Psoas muscle (tissue), 2 donors: ENCODE measurements around the genes BRSK2 and CTSD.

DNA sequence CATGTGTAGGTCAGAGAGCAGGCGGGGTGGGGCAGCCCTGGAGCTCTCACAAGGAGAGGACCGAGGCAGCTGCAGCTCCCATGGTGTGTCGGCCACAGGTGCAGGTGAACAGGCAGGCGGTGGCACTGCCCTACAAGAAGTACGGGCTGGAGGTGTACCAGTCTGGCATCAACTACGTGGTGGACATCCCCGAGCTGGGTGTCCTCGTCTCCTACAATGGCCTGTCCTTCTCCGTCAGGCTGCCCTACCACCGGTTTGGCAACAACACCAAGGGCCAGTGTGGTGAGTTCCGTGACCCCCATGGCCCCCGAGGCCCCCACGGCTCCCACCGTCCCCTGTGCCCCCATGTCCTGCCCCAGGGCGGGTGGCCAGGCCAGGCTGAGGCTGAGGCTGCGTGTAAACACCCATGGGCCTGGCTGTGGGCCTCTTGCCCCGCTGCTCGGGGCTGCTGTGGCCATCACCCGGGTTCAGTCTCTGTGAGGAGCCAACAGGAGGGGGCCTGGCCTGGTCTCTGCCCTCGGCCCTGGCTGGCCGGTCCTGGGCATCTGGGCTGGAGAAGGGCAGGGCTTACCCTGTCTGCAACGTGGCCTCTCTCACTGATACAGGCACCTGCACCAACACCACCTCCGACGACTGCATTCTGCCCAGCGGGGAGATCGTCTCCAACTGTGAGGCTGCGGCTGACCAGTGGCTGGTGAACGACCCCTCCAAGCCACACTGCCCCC is 54.4 kb upstream of the MUC5AC start:
- PRO-cap, 2 experiments = no peak in any of the 2 experiments

DNA sequence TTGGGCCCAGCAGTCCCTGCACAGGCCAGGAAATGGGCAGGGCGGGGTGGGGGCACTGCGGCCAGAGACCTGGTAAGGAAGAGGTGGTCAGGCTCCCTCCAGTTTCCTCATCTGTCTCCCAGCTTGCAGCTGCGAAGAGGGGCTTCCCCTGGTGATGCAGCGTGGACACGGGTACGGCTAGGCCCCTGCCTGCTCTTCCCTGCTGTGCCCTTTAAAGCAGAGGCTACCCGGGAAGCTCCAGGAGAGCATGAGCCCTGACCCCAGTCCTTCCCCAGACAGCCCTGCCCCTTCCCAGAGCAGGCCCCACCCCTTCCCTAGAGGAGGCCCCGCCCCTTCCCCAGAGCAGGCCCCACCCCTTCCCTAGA is 44.9 kb upstream of the MUC5AC start:
- PRO-cap, 2 experiments = no peak in any of the 2 experiments

DNA sequence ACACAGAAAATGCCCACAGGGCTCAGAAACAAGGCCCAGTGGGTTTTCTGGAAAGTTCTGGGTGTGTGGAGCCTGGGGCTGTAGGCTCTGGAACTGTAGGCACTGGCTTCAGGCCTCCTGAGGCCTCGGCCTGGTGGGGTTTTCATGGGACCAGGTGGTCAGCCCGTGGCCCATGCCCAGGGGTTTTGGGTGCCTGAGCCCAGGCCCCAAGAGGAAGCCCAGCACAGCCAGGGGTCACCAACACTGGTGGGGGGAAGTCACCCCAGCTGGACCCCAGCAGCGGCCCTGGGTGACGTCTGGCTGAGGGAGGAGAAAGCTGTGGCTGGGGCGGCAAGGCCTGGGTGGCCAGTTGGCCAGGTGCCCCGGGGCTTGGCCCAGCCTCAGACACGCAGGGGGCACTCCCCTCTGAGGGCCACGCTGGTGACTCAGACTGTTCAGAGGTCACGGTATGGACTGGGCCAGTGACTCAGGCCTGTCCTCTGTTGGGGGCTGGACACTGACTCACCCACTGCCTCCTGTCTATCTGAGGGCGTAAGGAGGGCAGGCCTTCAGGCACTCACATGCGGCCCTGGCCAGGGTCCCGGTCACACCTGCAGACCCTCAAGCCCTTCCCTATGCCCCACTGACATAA is 4.0 kb upstream of the MUC5AC start:
- PRO-cap, 2 experiments = no peak in any of the 2 experiments

DNA sequence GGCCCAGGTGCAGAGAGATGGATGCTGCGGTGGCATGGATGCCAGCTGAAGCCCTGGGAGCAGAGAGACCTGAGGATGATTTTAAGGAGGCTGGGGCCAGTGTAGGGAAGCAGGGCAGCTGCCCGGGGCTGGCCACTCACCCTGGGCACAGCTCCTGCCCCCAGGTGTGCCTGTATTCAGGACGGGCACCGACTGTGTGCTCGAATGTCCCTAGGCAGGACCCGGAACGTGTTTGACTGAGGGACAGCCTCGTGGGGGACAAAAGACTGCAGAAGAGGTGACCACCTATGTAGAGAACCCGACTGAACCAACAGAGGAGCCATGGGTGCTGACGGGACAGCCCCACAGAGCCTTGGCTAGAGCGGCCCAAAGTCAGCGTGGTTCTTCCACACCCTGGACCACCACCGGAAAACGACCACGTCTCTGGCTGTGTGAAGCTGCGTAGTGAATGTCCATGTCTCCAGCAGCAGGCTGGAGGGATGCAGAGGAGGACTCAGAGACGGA is 17.8 kb upstream of the MUC5B start:
- PRO-cap, 2 experiments = no peak in any of the 2 experiments

DNA sequence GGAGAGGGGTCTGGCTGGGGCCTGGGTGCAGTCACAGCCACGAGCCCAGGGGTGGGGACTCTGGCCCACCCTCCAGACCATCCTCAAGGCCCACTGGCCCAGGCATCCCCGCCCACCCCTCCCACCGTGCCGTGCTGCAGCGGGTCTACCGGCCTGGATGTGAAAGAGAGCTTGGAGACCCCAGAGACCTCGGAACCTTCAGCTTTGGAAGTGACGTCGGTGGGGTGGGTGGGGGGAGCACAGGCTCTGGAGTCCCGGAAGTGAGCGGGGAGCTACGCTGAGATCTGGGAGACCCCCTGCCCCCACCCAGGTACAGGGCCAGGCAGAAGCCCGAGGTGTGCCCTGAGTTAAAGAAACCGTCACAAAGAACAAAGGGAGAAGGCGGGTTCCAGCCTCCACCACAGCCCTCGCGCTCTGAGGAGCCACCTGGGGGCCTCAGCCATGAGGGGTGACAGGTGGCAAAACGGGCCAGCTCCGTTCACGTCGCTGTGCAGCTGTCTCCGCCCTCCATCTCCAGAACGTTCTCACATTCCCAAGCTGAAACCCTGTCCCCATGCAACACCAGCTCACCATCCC is 2.1 kb upstream of the MUC5B start:
- PRO-cap, 2 experiments = no peak in any of the 2 experiments

DNA sequence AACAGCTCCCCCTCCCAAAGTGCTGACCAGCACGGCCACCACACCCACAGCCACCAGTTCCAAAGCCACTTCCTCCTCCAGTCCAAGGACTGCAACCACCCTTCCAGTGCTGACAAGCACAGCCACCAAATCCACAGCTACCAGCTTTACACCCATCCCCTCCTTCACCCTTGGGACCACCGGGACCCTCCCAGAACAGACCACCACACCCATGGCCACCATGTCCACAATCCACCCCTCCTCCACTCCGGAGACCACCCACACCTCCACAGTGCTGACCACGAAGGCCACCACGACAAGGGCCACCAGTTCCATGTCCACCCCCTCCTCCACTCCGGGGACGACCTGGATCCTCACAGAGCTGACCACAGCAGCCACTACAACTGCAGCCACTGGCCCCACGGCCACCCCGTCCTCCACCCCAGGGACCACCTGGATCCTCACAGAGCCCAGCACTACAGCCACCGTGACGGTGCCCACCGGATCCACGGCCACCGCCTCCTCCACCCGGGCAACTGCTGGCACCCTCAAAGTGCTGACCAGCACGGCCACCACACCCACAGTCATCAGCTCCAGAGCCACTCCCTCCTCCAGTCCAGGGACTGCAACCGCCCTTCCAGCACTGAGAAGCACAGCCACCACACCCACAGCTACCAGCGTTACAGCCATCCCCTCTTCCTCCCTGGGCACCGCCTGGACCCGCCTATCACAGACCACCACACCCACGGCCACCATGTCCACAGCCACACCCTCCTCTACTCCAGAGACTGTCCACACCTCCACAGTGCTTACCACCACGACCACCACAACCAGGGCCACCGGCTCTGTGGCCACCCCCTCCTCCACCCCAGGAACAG is 23.3 kb downstream of the MUC5B start:
- PRO-cap, 2 experiments = no peak in any of the 2 experiments

DNA sequence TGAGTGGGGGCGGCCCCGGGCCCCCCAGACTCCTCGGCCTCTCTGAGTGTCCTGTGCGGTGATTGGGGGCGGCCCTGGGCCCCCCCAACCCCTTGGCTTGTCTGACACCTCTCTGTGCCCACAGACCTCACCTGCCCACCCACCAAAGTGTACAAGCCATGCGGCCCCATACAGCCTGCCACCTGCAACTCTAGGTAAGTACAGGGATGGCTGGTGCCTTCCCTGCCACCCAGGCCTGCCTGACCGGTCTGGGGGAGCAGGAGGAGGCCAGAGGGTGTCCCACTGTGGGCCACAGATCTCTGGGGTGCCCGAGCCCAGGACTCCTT is 33.1 kb downstream of the MUC5B start:
- PRO-cap, 2 experiments = no peak in any of the 2 experiments

DNA sequence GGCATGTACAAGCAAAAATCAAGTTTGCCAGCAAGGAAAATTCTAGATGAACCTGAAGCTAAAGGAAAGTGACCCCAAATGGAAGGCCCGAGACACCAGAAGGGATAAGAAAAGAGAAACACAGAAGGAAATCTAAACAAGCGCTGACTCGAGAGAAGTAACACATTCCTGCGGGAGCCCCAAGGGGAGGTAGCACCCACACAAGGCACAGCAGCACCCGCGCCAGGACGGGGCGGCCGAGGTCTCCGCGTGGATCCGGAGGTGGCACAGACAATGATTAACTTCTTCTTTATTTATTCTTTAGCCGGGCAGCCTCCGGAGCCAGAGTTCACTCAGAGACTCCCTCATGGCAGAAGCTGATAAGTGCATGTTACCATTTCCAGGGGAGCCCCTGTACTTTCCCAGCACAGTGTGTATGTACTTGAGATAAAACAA is 5.1 kb downstream of the TOLLIP start:
- PRO-cap, 2 experiments = no peak in any of the 2 experiments

DNA sequence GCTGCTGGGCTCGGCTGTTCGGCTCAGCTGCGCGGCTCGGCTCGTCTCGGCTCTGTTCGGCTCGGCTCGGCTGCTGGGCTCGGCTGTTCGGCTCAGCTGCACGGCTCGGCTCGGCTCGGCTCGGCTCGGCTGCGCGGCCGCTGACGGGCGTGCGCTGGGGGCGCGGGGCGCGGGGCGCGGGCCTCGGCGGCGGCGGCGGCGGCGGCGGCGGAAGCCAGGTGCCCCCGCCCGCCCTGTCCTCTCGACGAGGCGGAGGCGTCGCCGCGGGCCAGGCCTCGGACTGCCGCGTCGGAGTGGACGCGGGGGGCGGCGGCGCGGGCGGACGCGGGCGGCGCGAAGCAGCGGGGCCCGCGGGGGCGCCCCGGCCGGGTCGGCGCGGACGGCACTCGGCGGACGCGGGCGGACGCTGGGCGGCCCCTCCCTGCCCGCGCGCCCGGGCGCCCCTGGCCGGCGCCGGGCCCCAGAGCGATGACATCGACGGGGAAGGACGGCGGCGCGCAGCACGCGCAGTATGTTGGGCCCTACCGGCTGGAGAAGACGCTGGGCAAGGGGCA is at the start of gene BRSK2:
BRSK2 (plus strand) TSS at position 118 of the 554 bp plus-strand sequence.
- PRO-cap, 2 experiments = no peak in any of the 2 experiments

DNA sequence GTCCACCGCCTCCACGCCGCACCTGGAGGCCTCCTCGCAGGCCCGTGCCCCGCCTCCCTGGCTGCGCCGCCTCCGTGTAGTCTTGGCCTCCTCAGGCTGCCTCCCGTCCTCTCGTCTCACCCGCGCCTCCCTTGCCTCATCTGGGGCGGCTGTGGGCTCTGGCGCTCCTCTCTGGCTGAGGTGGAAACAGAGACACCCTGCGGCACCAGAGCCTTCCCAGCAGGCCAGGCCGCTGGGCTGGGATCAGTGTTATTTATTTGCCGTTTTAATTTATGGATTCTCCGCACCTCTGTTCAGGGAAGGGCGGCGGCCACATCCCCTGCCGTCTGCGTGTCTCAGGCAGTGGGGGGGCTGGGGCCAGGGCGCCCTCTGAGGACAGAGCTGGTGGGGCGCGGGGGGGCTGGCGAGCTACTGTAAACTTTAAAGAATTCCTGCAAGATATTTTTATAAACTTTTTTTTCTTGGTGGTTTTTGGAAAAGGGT is 25.2 kb downstream of the MOB2 start:
- PRO-cap, 2 experiments = no peak in any of the 2 experiments

- PRO-cap, 2 experiments = no peak in any of the 2 experiments
Observed at GRCh38 chr11:1472742-1473131, 13.8 kb downstream of the MOB2 start.

GRCh38 chr11:1546653-1547771 is 25.1 kb downstream of the DUSP8 start:
- PRO-cap, 2 experiments = peak in 2 of 2 experiments; most common plus-strand start chr11:1546879 (in 1)

GRCh38 chr11:1547772-1549037 is 23.9 kb downstream of the DUSP8 start:
- PRO-cap, 2 experiments = peak in 1 of 2 experiments; most common plus-strand start chr11:1548566 (in 1); most common minus-strand start chr11:1548511 (in 1)

DNA sequence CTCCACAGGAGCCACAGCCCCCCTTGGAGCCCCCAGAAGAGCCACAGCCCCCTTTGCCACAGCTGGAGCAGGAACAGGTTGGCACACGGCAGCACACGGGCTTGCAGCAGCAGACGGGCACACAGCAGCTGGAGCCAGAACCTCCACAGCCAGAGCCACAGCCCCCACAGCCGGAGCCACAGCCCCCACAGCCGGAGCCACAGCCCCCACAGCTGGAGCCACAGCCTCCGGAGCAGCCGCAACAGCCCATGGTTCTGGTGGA is 152 bp downstream of the KRTAP5-1 start:
- PRO-cap, 2 experiments = no peak in any of the 2 experiments

DNA sequence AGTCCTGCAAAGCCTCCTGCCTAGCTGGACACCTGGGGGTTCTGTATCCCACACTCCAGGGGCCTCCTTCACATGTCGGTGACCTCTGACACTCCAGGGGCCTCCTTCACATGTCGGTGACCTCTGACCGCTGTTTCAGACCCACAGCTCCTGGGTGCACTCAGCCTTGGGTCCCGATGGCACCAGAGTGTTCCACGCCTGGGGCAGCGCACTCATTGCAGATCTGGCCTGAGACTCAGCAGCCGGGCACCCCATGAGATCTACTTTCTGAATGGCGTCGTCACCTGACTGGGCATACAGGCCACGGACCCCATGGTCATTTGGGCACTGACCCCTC is 11.3 kb upstream of the KRTAP5-6 start:
- PRO-cap, 2 experiments = no peak in any of the 2 experiments

- PRO-cap, 2 experiments = no peak in any of the 2 experiments
Observed at GRCh38 chr11:1689325-1690281, 7.4 kb upstream of the KRTAP5-6 start.

- PRO-cap, 2 experiments = no peak in any of the 2 experiments
Observed at GRCh38 chr11:1736045-1736512, 14.3 kb downstream of the IFITM10 start.

GRCh38 chr11:1763778-1764233 is at the start of gene CTSD:
Gene CTSD, minus strand, starts transcription at chr11:1763927.
- PRO-cap, 2 experiments = peak in 2 of 2 experiments; most common plus-strand start chr11:1764046 (in 2); most common minus-strand start chr11:1763927 (in 2)

- PRO-cap, 2 experiments = no peak in any of the 2 experiments
Observed at GRCh38 chr11:1764290-1764851, 644 bp upstream of the CTSD start.

DNA sequence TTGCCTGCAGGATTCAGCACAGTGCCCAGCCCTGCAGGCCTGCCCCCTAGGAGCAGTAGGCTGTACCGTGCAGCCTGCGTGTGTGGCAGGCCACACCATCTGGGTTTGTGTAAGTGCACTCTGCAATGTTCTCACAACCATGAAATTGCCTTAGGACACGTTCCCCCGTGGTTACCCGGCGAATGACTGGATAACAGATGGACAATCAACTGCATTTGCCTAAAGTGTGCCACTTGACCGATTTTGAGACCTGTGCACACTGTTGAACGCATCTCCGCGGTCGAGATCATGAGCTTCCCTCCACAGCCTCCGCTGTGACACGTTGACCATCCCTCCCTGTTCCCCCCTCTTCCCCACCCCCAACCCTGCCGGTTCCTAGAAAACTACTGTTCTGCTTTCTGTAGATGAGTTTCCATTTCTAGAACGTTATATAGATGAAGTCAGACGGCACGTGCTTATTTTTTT is 22.1 kb upstream of the CTSD start:
- PRO-cap, 2 experiments = no peak in any of the 2 experiments